ENCODE data around the gene SLC15A4.

DNA sequence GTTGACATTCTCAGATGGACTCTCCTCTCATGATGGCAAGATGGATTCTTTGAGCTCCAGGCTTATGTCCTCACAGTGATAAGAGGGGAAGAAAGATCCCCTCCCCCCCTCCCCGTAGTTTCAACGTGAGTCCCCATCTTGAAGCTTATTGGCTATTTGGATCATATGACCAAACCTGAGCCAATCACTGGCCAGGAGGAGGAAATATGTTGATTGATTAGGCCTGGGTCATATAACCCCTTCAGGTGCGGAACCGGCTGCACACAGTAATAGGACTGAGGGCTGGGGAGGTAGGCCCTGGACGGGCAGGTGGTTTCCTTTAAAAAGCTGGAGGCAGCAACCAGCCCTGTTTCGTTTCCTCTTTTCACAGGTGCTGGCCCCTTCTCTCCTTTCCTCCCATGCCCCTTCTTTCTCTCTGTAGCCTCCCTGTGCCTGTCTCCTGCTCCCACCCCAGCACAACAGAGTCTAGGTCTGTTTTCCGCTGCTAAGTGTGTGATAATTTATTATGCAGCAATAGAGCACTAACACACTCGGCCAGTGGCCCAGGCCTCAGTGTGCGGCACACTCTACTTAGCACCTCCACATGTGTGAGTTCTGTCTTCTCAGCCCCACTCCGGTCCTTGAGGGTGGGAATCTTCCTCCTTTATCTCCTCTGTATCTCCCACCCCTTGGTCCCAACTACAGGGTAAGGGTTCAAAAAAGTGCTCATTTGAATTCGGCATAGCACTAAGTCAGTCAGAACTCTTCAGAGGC, 36.4 kb upstream of the TMEM132B start:
- PRO-cap = no peak
- RAMPAGE, long total RNA, 2 experiments = no peak in any of the 2 experiments

GRCh38 chr12:125982619-125983045, 796.4 kb downstream of the TMEM132B start:
- PRO-cap = no peak
- RAMPAGE, long total RNA, 2 experiments = no peak in any of the 2 experiments

DNA sequence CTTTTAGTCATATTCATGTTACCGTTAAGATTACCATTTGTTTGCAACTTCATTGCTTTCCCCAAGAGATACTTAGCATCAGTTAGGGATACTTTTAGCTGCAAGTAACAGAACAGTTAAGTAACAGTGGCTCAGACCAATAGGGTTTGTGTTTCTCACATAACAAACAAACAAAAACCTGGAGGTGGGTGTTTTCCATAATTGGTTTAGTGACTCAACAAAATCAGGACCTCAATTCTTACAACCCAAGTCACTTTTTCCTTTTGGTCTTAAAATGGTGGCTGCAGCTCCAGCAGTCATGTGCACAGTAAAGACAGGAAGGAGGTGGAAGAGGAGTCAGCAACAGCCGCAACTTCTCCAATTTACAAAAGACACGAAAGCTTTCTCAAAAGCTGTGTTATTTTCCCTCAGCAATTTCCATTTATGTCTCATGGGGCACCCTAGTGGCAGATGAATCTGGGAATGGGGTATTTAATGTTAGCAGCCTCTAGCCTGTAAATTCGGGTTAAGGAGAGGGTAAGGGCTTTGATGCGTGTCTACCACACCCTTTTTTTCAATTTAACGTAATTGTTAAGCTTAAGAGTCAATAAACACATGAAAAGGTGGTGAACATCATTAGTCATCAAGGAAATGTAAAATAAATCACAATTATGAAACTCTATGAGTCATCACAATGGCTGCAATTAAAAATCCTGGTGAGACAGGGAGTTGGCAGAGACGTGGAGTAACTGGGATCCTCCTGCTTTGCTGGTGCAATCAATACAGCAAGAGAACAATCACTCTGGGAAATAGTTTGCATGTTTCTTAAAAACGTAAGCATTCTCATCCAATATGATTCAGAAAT, 865.3 kb downstream of the TMEM132B start:
- PRO-cap = no peak
- RAMPAGE, long total RNA, 2 experiments = no peak in any of the 2 experiments

GRCh38 chr12:126165889-126166543, 979.8 kb downstream of the TMEM132B start:
- PRO-cap = no peak
- RAMPAGE, long total RNA, 2 experiments = no peak in any of the 2 experiments

DNA sequence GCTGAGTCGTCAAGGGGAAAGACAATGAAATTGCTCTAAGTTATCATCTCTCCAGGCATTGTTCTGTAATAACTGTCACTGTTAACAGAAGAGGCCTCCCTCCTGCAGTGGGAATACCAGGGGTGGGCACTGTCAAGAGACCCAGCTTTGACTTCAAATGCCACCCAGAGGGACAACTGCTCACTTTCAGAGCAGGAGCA, 1256.1 kb downstream of the TMEM132B start:
- PRO-cap = no peak
- RAMPAGE, long total RNA, 2 experiments = no peak in any of the 2 experiments

DNA sequence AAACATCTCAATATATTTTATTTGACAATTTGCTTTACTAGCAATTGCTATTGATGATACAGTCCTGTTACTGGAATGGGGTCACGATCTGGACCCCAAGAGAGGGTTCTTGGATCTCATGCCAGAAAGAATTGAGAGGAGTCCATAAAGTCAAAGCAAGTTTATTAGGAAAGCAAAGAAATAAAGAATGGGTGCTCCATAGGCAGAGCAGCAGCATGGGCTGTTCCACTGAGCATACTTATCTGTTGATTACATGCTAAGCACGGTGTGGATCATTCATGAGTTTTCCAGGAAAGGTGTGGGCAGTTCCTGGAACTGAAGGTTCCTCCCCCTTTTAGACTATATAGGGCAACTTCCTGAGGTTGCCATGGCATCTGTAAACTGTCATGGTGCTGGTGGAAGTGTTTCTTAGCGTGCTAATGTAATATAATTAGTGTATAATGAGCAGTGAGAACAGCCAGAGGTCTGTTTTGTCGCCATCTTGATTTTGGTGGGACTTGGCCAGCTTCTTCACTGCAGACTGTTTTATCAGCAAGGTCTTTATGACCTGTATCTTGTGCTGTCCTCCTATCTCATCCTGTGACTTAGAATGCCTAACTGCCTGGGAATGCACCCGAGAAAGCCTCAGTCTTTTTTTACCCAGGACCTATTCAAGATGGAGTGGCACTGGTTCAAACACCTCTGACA, 1359.0 kb upstream of the TMEM132C start:
- PRO-cap = no peak
- RAMPAGE, long total RNA, 2 experiments = no peak in any of the 2 experiments

DNA sequence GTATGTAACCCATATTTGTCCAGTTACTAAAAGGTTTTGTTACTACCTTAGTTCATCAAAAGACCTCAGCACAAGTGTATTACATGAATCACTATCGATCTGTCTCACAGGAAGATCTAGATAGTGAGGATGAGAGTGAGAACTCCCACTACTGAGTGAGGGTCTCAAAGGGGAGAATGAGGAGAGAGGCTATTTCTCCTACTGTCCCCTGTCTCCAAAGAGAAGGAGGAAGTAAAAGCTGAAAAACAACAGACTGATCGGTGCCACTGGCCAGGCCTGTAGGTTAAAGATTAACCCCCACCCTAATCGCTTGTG, 778.1 kb upstream of the TMEM132C start:
- PRO-cap = no peak
- RAMPAGE, long total RNA, 2 experiments = no peak in any of the 2 experiments

GRCh38 chr12:128075871-128076188, 191.1 kb upstream of the TMEM132C start:
- PRO-cap = no peak
- RAMPAGE, long total RNA, 2 experiments = no peak in any of the 2 experiments

GRCh38 chr12:128208410-128208609, 58.7 kb upstream of the TMEM132C start:
- PRO-cap = no peak
- RAMPAGE, long total RNA, 2 experiments = no peak in any of the 2 experiments

- PRO-cap = no peak
- RAMPAGE, long total RNA, 2 experiments = no peak in any of the 2 experiments
Observed at GRCh38 chr12:128265427-128265966, 1.5 kb upstream of the TMEM132C start.

DNA sequence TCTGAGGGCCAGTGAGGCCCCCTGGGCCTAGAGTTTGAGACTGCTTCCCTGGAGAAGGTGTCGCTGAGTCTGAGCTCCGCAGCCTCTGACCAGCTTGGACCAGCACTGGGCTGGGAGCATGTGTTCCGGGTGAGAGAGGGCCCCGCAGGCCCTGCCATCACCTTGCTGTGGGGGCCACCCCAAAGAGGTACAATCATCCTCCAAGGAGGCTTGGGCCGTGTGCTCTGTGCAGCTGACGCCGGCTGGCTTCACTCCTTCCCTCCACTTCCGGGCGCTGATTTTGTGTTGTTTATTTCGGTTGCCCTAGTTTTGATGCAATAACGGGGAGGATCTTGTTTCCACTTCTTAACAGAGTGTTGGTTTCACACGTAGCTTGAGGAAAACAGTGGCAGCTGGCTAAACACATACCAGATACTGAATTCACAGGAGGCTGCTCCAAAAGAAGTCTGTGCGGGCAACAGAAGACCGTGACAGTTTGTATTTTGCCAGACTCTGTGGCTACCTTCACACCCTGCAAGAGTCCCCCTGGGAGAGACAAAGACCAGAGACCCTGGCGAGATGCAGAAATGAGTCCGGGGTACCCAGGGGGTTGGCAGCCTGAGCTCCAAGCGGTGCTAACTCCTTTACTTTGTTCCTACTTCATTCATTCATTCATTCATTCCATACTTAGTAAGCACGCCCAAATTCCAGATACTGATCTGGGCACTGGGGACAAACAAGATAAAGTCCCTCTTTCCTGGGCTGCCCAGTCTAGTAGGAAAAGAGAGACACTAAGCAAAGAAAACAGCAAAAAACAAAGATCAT, 121.7 kb downstream of the TMEM132C start:
- PRO-cap = no peak
- RAMPAGE, long total RNA, 2 experiments = no peak in any of the 2 experiments

- PRO-cap = bidirectional peak, plus-strand start at chr12:128824104, minus-strand start at chr12:128823983
- RAMPAGE, long total RNA, 2 experiments = start-site peak on the plus strand in 2 of 2 experiments, at chr12:128824086-128824108 at its widest, 5 to 8 reads per replicate
Observed at GRCh38 chr12:128823051-128824242, at the start of gene SLC15A4. Gene SLC15A4 (minus strand): TSS chr12:128823958.

GRCh38 chr12:128871554-128871909, 18.3 kb downstream of the GLT1D1 start:
- PRO-cap = no peak
- RAMPAGE, long total RNA, 2 experiments = no peak in any of the 2 experiments

DNA sequence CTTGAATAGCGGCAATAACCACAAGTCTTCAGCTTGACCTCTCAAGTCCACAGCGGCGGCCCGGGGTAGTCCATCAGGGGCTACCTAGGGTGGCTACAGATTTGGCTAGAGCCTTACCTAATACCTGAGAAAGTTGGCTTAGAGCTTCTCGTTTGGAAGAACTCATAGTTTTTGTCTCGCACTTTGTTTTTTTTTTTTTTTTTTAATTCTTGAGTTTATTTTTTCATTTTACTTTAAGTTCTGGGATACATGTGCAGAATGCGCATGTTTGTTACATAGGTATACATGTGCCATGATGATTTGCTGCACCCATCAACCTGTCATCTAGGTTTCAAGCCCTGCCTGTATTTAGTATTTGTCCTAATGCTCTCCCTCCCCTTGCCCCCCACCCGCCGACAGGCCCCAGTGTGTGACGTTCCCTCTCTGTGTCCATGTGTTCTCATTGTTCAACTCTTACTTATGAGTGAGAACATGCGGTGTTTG, 48.7 kb downstream of the FZD10 start:
- PRO-cap = no peak
- RAMPAGE, long total RNA, 2 experiments = no peak in any of the 2 experiments

DNA sequence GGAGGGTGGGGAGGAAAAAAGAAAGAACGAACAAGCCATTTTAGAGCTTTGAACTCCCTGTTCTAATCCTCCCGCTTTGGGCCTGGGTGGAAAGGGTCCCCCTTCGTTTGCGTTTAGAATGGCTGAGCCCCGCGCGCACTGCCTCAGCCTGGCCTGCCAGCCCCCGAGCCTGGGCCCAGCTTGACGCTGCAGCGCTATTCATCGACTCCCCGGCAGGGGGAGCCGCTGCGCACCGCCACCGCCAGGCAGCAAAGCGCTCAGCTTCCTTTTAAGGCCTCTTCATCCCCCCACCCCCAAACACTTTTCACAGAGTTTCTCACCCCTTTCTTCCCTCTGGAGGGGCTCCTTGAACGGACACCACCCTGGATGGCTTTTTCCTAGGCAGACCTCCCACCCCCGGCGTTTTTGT, 56.5 kb upstream of the PIWIL1 start:
- PRO-cap = no peak
- RAMPAGE, long total RNA, 2 experiments = no peak in any of the 2 experiments

DNA sequence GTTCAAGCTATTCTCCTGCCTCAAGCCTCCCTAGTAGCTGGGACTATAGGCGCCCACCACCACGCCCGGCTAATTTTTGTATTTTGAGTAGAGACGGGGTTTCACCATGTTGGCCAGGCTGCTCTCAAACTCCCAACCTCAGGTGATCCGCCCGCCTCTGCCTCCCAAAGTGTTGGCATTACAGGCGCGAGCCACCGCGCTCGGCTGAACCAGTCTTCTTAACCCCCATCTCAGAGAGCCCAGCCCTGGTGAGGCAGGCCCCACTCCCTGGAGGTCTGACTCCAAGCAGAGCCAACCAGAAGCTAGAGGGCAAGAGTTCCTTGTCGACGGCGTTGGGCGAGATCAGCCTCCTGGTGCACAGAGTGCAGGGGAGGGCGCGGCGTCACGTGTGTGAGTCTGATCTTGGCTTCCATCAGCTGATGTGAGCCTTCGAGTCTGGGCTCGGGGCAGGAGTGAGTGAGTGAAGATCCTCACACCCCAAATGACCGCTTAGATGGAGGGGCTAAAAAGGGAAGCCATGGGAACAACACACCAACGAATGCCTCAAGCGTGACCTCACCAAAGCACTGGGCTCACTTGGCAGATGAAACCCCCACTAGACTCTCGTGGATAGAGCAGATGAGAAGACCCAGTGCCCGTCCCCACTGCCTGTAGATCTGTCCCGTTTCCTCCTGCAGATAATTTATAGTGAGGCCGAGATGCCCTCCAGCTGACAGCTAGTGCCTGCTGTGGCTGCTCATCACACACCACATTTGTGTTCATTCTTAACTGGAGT, 28.7 kb upstream of the ADGRD1 start:
- PRO-cap = no peak
- RAMPAGE, long total RNA, 2 experiments = no peak in any of the 2 experiments

GRCh38 chr12:131035001-131035663, 81.4 kb downstream of the ADGRD1 start:
- PRO-cap = no peak
- RAMPAGE, long total RNA, 2 experiments = no peak in any of the 2 experiments

DNA sequence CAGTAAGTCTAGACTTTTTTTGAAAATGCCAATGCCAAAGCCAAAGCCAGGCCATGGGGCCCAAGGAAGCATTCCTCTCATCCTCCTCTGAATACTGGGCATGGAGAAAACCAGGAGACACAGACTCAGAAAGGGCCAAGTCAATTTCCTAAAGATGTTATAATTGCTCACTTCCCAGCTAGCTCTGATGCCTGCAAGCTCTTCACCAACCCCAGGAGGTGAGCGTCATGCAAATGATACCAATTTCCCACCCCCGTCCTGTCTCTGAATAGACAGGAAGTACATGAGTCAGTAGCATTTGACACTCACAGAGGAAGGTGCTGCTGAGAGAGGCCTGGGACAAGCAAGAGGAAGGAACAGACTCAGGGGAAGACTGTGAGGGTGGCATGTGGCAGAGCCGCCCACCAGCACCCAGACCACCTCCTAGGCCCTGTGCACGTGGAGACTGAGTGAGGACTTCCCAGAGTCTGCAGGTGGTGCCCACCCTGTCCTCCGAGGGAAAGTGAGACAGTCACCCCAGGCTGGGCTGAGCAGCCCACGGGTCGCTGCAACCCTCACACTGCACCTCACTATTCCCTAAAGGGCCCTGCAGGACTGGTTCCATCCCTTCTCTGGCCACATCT, 199.6 kb upstream of the SFSWAP start:
- PRO-cap = no peak
- RAMPAGE, long total RNA, 2 experiments = no peak in any of the 2 experiments

DNA sequence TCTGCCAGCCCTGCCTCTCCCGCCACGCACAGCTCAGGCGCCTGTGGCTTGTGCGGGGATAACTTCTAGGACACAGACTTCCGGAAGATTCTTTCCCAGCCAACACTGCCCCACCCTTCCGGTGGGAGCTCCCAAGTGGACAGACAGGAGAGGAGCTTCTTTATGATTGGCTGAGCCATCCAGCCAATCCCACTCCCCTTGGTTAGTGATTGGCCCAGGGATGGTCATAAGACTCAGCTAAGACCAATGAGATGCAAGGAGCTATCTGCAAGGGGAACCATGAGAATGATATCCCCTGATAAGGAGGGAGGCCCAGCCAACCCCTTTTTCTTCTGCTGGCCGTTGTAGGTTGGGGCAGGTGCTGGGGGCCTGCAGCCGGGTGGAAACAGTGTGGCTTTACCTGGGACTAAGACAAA, 118.6 kb upstream of the SFSWAP start:
- PRO-cap = no peak
- RAMPAGE, long total RNA, 2 experiments = no peak in any of the 2 experiments

DNA sequence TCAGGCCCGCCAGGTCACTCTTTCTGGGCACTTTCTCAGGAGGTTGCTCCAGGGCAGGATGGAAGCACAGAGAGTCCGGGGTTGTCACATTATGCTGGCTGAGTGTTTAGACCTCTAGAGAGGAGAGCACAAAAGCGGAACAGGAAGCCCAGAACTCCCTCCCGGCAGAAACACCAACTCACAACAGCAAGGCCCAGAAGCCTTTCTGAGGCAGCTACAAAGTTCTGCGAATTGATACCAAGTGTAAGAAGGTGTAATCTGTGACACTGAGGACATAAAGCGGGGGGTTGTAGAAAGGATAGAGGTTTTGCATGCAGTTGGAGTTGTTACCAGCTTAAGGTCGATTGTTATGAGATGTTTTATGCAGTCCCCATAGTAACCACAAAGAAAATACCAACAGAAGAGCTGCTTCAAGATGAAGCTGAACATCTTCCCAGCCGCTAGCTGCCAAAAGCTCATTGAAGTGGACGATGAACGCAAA, 43.8 kb upstream of the SFSWAP start:
- PRO-cap = no peak
- RAMPAGE, long total RNA, 2 experiments = no peak in any of the 2 experiments

Data from breast epithelium (tissue), 2 donors.